ENCODE measurements around the genes MYH10 and RCVRN.

DNA sequence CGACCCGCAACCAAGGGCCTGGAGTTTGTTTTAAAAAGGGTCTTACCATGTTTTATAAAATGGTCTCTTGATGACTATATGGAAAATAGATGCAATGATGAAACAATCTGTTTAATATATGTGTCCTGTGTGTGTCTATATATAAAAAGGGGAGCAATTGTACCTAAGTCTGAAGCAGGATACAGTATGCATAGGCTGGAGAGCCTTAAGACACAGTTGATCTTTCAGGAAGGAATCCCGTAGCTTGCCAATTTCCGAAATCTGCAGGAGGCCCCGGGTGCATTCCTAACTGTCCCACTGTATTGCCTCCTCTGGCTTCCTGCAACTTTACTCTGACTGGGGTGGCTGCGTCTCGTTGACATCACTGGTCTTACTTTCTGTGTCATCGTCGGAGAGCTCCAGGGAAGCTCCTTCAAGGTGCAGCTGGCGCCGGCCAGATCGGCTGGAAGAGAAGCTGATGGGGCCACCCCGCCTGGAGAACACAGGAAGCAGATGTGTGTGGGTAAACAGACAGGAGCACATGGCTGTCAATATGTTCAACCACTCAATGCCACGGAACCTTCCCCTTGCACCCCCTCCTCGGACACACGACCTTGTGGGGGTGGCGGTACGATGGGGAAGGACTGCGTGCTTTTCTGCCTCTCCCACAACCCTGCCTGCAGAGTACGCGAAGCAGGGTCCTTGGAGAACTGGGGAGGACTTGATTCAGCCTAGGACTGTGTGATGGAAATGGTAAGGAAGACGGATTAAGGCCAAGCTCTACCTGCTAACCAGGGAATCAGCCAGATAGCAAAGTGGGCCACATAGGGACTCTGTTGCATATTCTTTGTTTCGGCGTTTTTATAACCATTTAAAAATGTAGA, 40.0 kb downstream of the NDEL1 start:
- PRO-cap, 3 experiments, result no peak in any of the 3 experiments
- RAMPAGE, long total RNA, result no peak

GRCh38 chr17:8513721-8514163, 78.1 kb downstream of the NDEL1 start:
- PRO-cap, 3 experiments, result no peak in any of the 3 experiments
- RAMPAGE, long total RNA, result no peak

DNA sequence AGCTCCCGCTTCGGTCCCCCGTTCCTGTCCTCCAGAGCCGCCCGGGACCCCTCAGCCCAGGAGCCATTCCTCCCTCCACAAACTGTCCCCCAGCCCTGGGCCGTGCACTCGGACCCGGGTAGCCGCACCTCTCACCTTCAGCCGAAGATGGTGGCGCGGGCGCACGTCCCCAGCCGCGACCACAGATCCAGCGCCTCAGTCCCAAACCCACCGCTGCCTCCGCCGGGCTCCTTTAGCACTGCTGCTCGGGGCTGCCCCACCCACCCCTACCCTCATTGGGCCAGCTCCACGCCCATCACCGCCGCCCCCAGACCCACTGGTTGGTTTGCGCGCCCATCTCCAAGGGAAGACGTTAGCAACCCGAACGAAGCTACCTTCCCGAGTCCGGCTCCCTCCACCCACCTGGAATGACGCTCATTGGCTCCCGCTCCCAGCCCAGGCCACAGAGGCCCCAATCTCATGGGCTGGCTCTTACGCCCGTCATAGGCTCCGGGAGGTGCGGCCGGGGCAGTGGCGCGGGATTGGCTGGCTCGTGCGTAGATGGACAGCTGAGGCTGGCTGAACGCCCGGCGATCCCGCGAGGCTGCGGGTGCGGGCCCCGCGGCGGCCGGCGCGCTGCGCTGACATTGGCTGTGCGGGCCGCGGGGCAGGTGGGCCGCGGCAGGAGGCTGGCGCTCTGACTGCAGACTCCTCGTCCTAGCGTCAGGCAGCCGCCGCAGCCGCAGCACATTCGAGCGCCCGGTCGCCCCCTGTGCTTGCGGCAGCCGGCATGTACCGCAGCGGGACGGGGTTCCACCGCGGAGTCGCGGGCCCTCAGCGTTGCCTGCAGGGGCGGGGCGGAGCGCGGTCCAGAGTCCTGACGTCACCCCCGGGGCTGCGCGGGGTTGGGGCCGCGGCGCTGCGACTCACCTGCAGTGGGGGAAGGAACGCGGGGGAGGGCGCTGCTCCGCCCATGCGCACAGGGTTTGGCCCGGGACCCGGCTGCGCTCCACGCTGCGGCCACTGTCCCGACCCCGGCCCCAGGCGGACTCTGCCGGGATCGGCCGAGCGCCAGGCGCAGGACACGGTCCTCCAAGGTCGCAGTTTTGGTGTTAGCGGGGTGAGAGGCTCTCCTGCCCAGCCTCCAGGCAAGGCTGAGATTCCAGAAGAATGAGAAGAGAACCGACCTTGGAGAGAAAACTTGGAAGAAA, at the start of gene MYH10:
TSS of gene MYH10 (minus strand) at position 207 of the 1,190 bp plus-strand sequence.
- PRO-cap, 3 experiments, result peak in 3 of 3 experiments; most common plus-strand start position 569 of the sequence (in 1); most common minus-strand start position 409 of the sequence (in 3)
- RAMPAGE, long total RNA, result start-site peak on the minus strand centred at position 178 of the sequence, 53 bp wide, 444 and 801 reads in 2 replicates

GRCh38 chr17:8892205-8892788, 24.8 kb upstream of the PIK3R6 start:
- PRO-cap, 3 experiments, result no peak in any of the 3 experiments
- RAMPAGE, long total RNA, result no peak

DNA sequence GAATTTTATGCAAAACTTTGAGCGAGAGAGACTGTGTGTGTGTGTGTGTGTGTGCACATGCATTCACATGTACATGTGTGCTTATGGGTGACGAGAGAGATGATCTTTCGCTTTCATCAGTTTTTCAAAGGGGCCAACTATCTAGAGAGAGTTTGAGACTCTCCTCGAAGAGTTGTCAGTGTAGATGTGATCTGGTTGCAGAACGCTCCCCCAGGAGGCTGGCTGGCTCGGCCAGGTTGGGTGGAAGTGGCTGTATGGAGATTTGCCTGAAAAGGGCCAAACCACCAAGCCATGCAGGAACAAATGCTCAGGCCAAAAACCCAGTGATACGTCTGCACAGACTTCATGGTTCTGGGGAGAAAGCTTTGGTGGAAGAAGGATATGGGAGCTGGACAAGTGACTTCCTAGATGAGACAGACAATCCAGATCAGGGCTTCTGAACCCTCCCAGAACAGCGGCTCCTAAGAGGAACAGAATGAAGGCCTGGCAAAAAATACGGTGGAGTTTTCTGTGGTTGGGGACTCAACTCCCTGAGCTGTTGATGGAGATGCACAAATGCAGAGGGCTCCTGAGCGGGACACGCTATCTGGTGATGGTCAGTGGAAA, 6.0 kb downstream of the PIK3R5 start:
- PRO-cap, 3 experiments, result no peak in any of the 3 experiments
- RAMPAGE, long total RNA, result no peak

DNA sequence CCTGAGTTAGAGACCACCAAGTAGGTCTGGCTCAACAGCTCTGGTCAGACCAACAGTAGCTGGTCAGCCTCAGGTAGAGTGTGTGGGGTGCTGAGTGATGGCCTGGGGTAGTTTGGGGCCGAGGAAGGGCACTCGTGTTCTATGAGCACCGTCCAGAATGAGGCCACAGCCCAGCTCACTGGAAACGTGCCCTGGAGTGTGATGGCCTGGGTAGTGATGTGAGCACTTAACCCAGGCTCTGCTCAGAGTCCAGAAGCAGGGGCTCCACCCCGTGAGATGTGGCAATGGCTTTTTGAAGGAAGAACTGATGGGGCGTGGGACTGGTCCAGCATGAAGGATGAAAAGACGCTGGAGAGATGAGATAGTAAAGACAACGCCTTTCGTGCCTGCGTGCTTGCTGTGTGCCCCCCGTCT, 35.2 kb downstream of the NTN1 start:
- PRO-cap, 3 experiments, result no peak in any of the 3 experiments
- RAMPAGE, long total RNA, result no peak

DNA sequence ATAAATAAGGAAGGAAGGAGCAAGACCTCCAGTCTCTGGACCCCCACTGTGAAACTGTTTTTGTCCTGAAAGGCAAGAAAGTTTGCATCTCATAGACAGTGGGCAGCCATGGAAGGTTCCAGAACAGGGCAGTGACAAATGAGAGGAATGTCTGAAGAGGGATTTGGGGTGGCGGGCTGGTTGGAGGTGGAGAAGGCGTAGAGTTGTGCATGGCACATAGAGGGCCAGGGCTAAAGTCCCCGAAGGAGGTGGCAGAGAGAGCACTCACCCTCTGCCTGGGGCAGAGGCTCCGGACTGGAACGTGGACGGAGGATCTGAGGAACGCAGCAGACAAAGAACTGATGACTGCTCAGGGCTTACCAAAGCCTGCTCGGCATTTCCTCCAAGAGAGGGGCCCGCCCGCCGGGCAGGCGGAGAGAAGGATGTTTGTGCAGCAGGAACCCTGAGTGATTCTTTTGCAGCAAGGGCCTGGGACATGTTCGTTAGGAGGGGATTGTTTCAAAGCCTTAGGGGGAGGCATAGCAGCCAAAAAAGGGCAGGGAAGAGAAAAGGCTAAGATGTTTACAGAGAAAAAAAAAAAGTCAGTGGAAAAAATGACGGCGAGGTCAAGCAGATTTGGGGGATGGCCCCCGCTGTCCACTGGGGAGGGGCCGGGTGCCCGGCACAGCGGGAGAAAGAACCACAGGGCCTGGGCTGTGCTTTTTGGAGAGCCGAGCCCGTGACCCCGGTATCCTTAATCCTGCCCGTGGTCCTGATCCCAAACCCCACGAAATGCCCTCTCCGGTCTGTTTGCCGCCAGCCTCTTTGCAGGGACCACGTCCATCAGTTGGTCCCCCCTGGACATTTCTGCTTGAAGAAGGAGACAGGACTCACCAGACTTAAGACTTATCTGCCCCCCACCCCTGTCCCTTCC, 129.2 kb downstream of the NTN1 start:
- PRO-cap, 3 experiments, result no peak in any of the 3 experiments
- RAMPAGE, long total RNA, result no peak

GRCh38 chr17:9196193-9196868, 175.0 kb downstream of the NTN1 start:
- PRO-cap, 3 experiments, result no peak in any of the 3 experiments
- RAMPAGE, long total RNA, result no peak

DNA sequence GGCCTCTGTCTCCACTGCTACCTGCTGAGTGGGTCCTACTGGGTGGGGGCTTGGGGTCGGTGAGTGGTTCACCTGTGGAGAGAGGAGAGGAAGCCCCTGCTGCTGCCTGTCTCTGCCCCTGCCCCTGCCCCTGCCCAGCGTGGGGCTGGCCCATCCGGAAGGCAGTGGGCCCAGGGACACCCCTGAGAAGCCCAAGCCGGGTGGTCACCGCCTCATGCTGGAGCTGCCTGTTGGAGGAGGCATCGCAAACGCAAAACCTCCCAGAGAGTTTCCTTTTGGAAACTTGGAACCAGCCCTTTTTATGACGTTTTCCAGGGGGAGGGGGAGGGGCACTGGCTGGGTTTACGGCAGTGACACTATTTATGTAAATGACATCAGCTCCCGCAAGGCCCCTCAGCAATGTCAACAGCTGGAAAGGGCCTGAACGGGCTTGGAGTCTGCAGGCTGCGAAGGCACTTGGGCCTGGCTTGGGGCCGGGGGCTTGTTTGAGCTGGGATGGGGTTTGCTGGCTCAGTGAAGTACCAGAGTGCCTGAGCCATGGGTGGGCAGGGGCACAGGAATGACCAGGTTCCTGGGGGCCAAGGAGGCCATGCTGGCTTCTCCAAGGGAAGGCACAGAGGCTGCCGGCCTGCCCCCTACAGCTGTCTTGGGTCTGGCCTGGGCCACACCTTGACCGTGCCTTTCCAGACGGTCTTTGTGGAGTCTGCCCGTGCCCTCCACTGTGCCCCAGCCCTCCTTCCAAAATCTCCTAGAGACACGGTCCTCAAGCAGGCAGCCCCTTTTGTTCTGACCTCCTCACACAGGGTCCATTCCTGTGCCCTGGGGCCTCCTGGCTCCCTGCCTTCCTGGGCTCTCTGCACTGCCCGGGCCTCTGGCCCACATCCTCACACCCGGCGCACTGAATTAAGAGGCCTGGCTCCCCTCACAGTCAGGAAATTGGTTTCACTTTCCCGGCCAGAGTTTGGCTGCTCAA, 219.6 kb downstream of the NTN1 start:
- PRO-cap, 3 experiments, result peak in 1 of 3 experiments; most common plus-strand start position 399 of the sequence (in 1)
- RAMPAGE, long total RNA, result no peak

DNA sequence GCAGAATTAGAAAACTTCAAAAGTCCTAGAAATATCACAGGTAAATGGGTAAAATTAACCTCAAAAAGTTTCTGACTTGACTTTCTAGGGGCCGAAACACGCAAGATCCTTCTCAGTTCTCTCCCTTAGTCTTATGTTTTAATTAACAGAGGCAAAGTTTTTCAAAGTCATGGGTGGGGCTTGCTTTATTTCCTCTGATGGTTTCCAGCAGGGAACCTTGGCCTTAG, 263.4 kb downstream of the NTN1 start:
- PRO-cap, 3 experiments, result no peak in any of the 3 experiments
- RAMPAGE, long total RNA, result no peak

DNA sequence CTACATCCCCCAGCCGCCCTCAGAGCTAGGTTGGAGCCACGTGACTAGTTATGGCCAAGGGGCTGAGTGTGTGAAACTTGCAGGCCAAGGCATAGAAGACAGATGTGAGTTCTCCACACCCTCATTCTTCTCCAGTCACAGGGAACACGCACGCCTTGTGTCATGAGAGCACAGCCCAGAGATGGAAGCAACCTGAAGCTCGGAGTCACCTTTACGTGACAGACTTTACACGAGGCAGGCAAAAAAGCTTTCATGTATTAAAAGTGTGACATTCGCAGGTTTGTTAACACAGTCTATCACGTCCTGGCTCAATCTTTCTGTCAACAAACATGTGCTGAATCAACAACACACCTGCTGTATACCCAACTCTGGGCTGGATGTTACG, 38.4 kb downstream of the STX8 start:
- PRO-cap, 3 experiments, result no peak in any of the 3 experiments
- RAMPAGE, long total RNA, result no peak

GRCh38 chr17:9646273-9646783, 1.0 kb downstream of the USP43 start:
- PRO-cap, 3 experiments, result no peak in any of the 3 experiments
- RAMPAGE, long total RNA, result no peak

DNA sequence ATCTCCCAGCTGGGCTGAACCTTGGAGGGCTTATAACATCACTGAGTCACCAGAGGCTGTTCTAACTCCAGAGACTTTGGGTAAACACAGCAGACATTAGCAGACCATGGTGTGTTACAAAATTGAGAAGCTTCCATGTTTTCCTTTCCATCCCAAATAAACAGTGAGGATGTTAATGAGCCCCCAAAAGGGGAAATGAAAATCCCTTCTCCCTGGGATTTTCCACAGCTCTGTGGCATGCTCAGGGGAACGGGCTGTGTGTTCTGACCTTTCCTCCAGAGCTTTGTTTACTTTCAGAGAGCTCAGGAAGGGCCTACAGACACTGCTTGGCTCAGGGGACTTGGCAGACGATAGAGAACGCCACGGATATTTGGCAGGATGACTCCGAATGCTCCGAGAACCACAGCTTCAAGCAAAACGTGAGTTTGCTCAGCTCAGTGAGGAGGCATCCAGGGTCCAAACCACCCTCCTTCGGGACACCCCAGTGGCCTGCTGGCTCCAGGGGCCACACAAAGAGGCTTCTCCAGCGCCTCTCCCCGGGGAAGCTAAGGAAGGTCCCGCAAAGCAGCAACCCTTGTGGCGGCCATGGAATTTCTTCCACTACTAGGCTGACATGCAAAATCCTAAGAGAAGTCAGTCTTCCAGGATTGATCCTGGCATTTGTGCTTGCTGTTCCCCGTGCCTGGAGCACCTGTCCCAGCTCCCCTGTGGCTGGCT, 16.6 kb downstream of the GLP2R start:
- PRO-cap, 3 experiments, result peak in 1 of 3 experiments; most common plus-strand start position 415 of the sequence (in 1); most common minus-strand start position 262 of the sequence (in 1)
- RAMPAGE, long total RNA, result no peak

DNA sequence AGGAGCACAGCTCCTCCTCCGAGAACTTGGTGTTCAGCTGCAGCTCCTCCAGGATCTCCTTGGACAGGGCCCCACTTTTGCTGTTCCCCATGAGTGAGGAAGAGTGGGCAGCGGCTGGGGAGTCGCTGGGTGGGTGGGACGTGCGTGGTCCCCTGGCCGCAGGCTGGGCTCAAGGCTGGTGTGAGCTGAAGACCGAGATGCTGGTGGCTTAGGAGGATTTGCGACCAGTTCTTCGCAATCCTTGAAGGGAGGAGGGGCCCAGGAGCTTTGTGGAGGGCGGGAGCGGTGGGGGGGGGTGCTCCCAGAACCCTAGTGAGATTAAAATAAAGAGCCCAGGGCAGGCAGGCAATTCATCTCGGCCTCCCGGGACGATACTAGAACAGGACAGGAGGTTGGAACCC, at the start of gene RCVRN:
TSS of gene RCVRN (minus strand) at position 182 of the 401 bp plus-strand sequence.
- PRO-cap, 3 experiments, result no peak in any of the 3 experiments
- RAMPAGE, long total RNA, result no peak

DNA sequence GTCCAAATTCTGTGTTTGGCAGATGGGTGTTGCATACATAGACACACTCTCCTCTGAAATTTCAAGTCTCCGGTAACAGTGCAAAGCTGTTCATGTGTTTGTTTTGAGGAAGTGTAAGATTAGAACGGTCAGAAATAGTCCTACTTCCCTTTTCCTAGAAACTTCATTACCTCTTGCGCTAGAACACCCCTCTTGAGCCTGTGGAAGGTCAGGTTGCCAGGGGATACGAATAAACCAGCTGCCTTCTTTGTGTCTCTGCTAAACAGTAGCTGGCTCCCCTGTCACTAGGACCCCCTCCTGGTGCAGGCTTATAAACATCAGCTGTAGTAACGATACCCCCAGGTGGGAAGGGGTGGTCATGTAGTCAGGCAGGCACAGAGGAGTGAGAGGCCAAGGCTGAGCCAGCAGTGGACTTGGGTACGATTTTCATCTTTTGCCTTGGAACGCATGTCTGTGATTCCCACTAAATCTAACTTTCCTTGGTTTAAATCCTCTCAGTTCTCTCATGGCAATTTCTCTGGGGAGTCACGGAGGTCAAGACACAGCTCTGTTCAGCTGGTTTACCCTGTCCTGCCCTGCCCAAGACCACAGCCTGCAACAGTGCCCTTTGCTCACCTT, 113.5 kb upstream of the RCVRN start:
- PRO-cap, 3 experiments, result no peak in any of the 3 experiments
- RAMPAGE, long total RNA, result no peak

GRCh38 chr17:10077843-10078377, 120.5 kb downstream of the GAS7 start:
- PRO-cap, 3 experiments, result no peak in any of the 3 experiments
- RAMPAGE, long total RNA, result no peak

- PRO-cap, 3 experiments, result no peak in any of the 3 experiments
- RAMPAGE, long total RNA, result no peak
These were observed 101.2 kb downstream of the GAS7 start for GRCh38 chr17:10097184-10097585.

- PRO-cap, 3 experiments, result no peak in any of the 3 experiments
- RAMPAGE, long total RNA, result no peak
These were observed 92.3 kb downstream of the GAS7 start for GRCh38 chr17:10106049-10106520.

GRCh38 chr17:10114894-10115759, 83.3 kb downstream of the GAS7 start:
- PRO-cap, 3 experiments, result no peak in any of the 3 experiments
- RAMPAGE, long total RNA, result no peak

GRCh38 chr17:10116900-10118057, 81.1 kb downstream of the GAS7 start:
- PRO-cap, 3 experiments, result no peak in any of the 3 experiments
- RAMPAGE, long total RNA, result no peak

Measured in cerebellum (tissue), 5 donors.